BJ (cell line): ENCODE measurements around a stretch of chr1.

DNA sequence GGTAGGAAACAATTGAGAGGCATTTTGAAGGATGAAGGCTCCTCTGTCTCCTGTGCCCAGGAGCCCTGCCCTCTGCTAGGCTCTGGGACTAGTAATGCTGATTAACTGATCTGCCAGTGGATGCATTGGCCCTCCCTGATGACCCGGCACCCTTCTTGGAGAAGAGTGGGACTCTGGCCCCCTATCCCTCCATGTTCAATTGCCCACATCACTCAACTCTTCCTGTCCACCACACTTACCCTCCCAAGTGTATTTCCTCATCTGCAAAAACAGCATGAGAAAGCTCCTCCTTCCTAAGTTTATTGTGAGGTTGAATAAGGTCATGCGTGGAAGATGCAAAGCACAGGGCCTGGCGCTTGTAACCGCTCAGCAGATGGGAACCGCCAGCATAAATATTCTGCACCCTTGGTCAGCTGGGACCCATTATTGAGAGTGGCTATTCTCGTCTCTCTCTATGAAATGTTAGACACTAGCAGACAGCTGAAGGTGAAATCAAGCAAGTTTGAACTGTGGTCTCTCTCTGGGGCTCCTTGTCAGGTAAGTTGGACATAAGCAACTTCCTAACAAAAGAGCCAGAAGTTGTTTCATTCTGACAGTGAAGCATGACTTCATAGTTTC lies 63.1 kb upstream of the ANGPTL1 start:
- CAGE, long polyA plus RNA = no peak
- RRBS = no CpG with 5 or more reads among the region's 6 CpGs

DNA sequence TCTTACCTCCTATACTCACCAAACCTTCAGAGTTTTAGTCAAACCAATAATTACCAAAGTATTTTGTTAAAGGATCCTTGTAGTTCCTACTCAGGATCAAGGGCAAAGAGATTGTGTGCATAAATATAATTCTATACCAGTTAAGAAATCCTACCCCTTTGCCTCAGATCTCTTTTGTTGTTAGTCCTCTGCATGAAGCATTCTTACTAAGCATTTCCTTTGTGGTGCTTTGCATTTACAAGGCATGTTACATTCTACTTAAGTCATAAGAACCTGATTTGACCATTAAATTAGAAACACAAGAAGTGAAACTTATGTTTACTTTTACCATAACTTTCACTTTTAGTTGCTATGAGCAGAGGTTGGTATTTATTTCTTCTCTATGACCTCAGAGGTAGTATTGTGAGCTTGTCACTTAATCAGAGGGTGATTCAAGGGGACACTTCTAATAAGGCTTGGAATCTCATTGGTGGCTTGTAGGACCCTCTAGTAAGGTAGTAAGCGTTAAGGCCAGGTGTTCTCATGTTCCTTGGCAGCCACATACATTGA lies 9.0 kb downstream of the FAM20B start:
- CAGE, long polyA plus RNA = no peak
- RRBS = no CpG with 5 or more reads among the region's 1 CpG

DNA sequence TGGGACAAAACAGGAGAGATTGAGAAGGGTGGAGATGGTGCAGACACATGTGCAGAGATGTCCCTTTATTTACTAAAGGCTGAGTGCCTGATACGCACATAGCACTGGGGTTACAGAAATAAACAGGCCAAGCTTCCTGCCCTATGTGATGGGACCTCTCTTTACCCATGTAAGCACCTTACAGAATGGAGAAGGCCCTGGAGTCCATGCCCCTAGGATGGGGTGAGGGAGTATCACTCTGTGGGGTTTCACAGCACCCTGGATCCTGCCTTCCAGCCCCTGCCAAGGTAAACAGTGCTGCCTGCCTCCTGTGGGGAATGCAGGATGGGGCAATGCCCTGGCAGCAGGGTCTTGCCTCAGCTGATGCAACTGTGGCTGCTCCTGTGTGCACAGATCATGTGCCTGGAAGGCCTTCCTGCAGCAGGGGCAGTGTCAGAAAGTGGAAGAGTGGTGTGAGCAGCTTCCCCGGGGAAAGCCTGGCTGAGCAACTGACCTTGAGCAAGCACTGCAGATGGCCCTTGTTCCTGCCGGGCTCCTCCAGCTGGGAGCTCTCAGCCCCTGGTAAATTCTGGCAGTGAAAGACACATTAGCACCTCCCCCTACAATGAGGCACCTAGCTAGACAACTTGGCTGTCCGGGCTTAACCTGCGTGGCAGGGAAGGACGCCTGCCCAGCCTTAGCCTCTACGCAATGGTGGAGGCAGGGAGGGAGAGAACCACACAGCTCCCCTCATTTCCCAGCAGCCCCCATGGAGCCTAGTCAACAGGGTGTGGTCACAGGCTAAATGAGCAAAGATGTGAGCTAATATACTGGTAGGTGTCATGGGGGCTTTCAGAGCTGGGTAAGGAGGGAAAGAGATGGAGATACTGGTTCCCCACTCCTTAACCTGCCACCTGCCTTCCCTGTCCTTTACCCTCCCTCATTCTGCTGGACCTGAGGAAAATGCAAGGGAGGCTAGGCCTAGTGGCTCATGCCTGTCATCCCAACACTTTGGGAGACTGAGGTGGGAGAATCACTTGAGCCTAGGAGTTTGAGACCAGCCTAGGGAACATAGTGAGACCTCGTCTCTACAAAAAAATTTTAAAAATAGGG lies 10.0 kb downstream of the TOR3A start:
- CAGE, long polyA plus RNA = no peak
- RRBS = 26% methylated on average over 3 of the region's 8 CpGs

DNA sequence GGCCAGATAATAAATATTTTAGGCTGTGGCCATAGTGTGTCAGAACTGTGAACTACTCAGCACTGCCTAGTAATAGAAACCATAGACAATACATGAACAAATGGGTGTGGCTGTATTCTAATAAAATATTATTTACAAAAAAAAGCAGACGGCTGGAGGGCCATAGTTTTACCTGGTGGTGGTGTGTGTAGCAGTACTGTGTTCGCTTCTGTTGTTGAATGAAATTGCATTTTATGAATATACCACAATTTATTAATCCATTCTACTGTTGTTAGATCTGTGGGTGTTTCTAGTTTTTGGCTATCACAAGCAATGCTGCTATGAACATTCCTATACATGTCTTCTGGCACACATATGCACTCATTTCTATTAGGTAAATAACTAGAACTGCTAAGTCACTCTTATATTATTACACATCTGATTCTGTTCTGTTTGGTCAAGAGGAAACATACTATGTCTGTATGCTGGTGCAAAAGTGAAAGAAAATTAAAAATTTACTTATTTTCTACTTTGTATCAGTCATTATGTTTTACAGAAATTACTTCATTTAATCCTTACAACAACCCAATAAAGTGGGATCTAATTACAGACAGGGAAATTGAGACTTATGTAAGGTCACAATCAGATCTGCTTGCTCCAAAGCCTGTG lies 43.4 kb downstream of the TOR3A start:
- CAGE, long polyA plus RNA = no peak
- RRBS = no CpG with 5 or more reads among the region's 2 CpGs

DNA sequence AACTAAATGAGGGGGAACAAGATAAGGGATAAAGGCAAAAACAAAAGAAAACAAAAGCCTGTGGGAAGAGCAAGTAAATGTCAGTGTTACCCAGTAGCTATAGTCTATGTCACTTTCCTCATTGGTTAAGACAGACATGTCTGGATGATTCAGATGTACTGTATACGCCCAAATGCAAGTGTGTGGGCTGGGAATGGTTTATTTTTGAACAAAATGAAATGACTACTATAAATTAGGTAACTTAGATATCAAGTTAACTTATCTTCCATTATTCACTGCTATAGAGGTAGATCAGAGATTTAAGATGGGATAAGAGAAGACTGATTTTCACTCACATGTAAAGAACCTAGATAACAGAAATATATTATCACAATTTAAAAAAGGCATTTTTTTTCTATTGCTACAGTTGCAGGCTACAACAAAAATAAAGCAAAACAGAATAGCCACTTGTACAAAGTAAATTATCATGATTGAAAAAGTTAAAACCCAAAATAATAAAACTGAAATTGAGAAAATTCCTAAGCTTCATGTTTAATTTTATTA lies 60.1 kb downstream of the TOR3A start:
- CAGE, long polyA plus RNA = no peak
- RRBS = no CpG with 5 or more reads among the region's 1 CpG

DNA sequence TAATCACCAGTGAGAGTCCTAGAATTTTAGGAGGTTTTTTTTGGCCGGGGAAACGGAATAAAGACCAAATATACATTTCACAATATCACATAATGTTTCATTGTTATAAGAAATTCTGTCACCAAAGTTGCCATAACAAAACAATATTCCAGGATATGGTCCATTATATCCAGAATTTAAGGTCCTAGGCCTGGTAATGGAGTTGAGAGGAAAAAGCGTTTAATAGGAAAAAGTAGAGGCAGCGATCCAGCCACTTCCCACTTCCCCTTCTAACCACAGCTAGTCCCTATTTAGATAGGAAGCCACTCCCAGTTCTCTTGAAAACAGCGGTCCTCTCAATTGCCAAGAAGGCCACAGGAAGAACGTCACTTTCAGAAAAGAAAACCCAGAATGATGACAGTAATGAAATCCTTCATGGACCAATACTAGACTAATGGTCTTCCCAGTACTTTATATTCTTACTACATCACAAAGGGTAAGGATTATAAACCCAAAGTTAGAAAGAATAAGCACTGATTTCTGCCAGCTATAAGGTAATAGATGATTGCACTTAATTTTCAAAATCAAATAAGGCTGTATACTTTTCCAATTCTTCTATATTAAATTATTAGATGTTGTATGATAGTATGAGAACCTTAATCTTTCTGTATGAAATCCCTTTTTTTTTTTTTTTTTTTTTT lies 38.6 kb downstream of the ABL2 start:
- CAGE, long polyA plus RNA = no peak
- RRBS = no CpG with 5 or more reads among the region's 6 CpGs

DNA sequence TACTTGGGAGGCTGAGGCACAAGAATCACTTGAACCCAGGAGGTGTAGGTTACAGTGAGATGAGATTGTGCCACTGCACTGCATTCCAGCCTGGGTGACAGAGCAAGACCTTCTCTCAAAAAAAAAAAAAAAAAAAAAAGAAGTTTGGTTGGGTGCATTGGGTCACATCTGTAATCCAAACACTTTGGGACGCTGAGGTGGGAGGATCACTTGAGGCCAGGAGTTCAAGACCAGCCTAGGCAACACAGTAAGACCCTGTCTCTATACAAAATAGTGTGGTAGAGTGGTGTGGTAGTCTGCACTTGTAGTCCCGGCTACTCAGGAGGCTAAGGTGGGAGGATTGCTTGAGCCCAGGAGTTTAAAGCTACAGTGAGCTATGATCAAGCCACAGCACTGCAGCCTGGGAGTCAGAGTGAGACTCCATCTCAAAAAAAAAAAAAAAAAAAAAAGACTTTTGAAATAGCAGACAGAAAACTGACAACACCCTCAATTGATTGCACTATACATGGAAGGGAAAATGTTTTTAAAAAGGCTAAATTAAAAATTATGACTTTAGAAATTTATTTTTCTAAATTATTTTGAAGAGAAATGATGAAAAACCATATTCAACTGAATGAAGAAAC lies 34.1 kb downstream of the TOR1AIP2 start:
- CAGE, long polyA plus RNA = no peak
- RRBS = no CpG with 5 or more reads among the region's 2 CpGs

GRCh38 chr1:179883073-179883269 lies 886 bp downstream of the TOR1AIP1 start:
- CAGE, long polyA plus RNA = no peak
- RRBS = no CpG with 5 or more reads among the region's 12 CpGs

GRCh38 chr1:179975067-179975479 lies 20.5 kb downstream of the CEP350 start:
- CAGE, long polyA plus RNA = no peak
- RRBS = no CpG with 5 or more reads among the region's 2 CpGs

DNA sequence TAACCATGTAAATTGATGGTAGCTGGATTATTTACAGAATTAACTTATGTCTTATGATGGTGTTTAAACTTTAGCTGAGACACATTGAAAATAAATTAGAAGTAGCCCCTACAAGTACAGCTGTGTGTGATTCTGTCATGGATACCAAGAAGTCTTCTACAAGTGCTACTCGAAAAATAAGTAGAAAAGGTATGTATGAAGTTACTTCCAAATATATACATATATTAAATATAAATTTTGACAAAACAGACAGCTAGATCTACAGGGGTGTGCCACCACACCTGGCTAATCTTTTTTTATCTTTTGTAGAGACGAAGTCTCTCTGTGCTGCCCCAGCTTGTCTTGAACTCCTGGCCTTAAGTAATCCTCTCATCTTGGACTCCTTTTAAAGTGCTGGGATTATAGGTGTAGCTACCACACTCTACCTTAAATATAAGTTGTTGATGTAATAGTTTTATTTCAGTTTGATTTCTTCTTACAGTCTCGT lies 35.9 kb downstream of the CEP350 start:
- CAGE, long polyA plus RNA = no peak
- RRBS = no CpG with 5 or more reads among the region's 3 CpGs

GRCh38 chr1:179991817-179992445 lies 37.3 kb downstream of the CEP350 start:
- CAGE, long polyA plus RNA = no peak
- RRBS = no CpG with 5 or more reads among the region's 6 CpGs

GRCh38 chr1:180005968-180006758 lies 51.6 kb downstream of the CEP350 start:
- CAGE, long polyA plus RNA = no peak
- RRBS = no CpG with 5 or more reads among the region's 6 CpGs

DNA sequence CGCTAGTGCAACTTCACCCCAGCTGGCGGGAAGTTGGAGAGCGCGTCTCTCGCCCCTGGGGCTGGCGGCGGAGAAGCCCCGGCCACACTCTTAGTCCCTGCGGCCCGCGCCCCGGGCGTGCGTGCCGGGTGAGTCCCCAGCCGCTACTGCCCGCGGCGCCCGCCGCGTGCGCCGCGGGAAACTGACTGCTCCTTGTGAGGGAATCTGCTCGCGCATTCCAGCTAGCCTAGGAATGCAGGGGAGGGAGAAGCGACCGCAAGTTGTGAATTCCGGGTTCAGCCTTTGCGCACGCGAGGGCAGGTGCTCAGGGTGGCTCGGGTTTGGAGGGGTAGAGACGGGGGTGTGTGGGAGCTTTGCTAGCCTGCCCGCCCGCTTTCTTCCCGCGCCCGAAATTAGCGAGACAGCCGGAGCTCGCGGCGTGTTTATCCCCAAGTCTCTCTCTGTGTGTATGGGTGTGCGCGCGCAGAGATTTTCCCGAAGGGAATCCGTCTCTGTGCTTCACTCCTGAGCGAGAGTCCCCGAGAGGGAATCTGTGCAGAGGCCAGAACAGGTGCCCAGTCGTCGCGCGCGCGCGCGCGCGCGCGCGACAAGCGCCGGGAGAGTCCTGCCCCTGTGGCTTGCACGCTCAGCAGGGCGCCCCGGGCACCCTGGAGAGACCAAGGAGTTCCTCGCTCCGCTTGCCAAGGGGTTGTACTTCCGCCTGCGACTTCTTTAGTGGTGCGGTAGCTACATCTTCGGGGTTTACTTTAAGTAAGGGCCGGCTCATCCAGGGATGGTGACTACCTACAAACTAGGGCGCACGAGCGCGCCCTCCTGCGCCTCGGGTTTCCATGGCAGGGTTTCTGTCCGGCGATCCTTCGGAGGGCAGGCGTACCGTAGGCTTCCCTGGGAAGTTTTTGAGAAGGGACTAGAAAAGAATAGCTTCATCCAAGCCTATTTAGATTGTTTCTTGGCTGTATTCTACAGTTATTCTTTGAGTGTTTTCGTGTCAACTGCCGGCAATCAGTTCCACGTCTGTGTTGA lies 1.2 kb downstream of the LHX4 start:
- CAGE, long polyA plus RNA = no peak
- RRBS = 2% methylated on average over 15 of the region's 91 CpGs

- CAGE, long polyA plus RNA = no peak
- RRBS = no CpG with 5 or more reads among the region's 7 CpGs
Observed at GRCh38 chr1:180598541-180599080, 33.2 kb upstream of the XPR1 start.

- CAGE, long polyA plus RNA = no peak
- RRBS = no CpG with 5 or more reads among the region's 11 CpGs
Observed at GRCh38 chr1:180872136-180872511, 40.6 kb upstream of the KIAA1614 start.

DNA sequence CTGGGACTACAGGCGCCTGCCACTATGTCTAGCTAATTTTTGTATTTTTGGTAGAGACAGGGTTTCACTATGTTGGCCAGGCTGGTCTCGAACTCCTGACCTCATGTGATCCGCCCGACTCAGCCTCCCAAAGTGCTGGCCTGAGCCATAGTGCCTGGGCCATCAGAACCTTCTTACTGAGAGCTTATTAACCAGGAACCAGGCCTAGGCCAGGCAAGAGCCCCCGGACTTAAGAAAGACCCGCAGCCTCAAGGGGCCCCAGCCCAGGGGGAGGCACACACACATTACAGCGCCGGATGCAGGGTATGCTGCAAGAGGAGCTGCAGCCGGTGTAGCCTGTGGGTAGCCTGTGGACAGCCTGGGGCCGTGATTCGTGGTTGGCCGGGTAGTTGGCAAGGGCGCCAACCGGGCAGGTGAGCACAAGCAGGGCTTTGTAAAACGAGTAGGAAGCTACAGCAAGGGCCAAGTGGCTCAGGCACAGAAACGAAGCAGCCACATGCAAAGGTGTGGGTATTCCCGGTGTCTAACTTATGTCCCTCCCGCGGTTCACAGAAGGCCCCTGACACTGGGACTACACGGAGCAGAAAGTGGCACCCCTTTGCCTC lies 40.5 kb downstream of the KIAA1614 start:
- CAGE, long polyA plus RNA = no peak
- RRBS = 45% methylated on average over 12 of the region's 20 CpGs

GRCh38 chr1:181088199-181088582 lies 309 bp upstream of the IER5 start:
- CAGE, long polyA plus RNA = no peak
- RRBS = no CpG with 5 or more reads among the region's 30 CpGs

GRCh38 chr1:181090712-181091204 lies 2.3 kb downstream of the IER5 start:
- CAGE, long polyA plus RNA = no peak
- RRBS = no CpG with 5 or more reads among the region's 9 CpGs

DNA sequence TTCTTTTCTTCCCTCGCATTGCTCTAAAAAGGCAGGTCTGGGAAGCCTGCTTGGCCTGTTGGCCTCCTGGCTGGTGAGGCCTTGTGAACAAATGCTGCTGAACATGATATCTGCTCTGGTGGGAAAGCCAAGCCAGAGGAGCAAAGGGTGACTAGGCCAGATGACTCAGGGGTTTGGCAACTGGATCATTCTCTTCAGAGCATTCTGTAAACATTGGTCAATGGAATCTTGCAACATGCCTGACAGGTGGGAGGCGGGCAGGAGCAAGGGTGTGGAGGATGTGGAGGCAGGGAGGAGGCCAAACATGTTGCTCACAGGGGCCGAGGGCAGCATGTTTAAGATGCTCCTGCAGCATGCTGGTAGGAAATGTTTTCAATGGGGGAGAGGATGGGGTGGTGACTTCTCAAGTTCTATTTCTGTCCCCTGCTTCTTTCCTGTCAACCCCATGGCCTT lies 24.0 kb downstream of the IER5 start:
- CAGE, long polyA plus RNA = no peak
- RRBS = no CpG with 5 or more reads among the region's 3 CpGs

DNA sequence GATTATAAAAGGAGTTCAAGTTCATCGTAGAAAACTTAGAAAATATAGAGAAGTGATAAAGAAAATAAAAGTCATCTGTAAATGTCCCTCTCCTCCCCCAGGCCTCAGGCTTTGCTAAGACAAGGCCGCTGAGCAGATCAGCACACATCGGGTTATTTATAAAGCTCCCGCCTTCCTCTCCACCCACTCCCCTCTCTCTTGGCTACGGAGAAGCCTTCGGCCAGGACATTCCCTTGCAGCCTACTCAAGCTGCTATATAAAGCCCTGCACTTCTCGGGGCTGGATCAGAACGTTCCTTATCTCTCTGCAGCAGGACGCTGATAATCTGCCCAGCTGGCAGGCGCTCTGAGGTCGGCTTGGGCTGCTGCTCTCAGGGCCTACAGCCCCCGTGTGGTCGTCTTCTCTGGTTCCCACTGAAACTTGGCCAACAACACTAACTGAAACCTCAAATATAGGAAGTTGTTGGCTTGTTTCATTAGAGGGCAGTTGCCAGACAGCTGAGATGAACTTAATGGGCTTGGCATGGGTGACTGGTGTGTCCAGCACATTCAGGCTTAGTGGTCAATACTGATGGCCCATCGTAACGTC lies 64.4 kb downstream of the IER5 start:
- CAGE, long polyA plus RNA = no peak
- RRBS = no CpG with 5 or more reads among the region's 15 CpGs